Colon Carcinoma Metastatic in the Brain (tissue), 2 donors: ENCODE measurements around the genes OR8H2, OR8K5, OR5M1 and SSRP1.

DNA sequence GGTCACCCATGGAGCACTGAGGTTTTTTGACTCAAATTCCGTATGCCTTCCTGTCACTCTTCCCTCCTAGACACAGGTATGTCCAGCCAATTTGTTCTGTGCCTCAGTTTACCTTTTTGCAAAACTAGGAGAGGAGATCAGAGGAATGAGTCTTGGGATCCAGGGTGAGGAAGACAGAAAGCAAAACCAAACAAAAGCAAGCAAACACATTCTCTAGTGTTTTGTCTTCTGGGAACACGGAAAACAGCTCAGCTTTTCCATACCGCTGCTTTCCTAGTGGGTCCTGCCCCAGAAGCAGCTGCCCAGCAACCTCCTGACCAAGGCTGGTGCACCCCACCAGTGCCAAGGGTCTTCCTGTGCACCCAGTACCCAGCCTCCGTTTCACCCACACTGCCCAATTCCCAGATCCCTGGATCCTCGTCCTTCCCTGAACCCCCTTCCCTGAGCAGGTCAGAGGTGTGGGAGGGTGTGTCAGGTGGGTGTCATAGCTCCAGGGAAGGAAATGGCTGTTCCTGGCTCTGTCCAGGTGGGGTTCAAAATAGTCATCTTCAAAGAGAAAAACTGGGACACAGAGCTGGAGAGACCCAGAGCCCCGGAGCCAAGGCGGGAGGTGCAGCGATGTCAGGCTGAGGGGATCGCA lies 926 bp downstream of the C1QTNF4 start:
- PRO-cap, 2 experiments, result no peak in any of the 2 experiments

DNA sequence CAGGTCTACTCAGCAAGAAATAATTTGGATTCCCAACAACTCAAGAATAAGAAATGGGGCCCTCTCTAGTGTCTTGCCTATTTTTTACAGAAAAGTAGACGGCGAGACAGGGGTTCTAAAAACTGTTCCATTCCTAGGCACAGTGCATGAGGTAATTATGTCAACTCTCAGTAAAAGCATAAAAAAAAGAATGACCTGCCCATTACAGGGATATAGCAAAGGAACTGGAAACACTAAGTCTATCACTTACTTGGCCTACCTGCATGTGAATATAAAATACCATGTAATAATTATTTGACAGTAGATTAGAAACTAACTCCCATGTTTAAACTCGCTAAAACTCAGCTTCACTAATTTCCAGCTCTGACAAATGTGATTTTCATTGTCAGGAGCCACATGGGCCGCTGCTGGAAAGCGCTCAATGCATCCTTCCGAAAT lies 984 bp downstream of the MTCH2 start:
- PRO-cap, 2 experiments, result no peak in any of the 2 experiments

DNA sequence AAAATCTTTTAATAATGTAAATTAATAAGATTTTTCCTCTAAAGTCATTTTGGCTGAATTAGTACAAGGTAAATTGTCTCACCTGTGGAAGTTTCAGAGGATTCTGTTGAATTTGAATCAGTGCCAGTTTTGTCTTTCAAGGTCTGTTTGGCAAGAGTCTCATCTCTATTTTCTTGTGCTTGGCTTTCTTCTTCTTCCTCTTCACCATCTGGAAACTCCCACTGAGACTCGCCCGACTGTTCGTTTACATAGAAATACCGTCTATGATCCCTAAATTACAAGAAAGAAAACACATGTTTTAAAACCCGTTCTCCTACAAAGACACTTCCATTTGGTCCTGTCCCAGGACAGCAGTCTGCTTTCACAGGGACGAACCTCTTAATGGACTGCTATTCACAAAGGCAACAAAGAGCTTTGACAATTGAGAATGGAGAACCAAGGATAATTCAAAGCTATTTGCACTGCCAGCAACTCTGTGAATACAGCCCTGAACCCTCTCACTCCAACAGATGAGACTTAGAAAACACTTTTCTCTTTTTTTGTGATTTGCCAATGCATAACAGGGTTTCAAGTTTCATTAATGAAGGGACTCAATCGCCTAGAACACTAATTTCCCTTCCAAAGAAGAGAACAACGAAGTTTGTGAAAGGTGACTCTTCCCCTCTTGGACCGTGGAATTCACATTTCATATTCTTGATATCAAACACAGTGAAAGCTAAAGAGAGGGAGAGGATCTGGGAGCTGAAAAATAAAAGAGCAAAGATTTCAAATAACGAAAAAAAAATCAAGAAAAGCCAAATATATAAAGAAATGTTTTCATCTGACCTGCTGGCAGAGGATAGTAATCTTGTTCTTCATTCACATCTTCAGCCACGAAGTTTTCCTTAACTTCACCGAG lies 16.4 kb upstream of the AGBL2 start:
- PRO-cap, 2 experiments, result no peak in any of the 2 experiments

- PRO-cap, 2 experiments, result no peak in any of the 2 experiments
Measured at GRCh38 chr11:47745920-47746479, 21.1 kb downstream of the FNBP4 start.

- PRO-cap, 2 experiments, result no peak in any of the 2 experiments
Measured at GRCh38 chr11:47981573-47982214, 1.3 kb downstream of the PTPRJ start.

GRCh38 chr11:47987343-47988396 lies 7.3 kb downstream of the PTPRJ start:
- PRO-cap, 2 experiments, result no peak in any of the 2 experiments

DNA sequence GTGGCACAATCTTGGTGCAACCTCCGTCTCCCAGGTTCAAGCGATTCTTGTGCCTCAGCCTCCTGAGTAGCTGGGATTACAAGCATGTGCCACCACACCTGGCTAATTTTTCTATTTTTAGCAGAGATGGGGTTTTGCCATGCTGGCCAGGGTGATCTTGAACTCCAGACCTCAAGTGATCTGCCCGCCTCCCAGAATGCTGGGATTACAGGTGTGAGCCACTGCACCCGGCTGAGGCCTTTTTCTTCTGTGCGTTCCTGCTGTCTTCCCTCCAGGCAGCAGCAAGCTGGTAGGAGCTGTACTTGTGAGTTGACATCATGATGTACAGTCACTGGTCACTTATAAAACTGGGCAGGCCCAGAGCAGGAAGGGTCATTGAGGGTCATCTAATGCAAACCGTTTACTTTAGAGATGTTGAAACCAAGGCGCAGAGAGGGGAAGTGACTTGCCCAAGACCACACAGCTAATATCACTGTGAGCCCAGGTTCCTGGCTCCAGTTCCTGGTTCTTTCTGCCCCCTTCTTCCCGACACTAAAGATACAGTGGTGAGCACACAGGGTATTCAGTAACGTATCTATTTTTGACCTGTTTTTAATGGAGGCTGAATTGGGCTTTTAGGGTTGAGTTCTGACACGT lies 27.2 kb downstream of the PTPRJ start:
- PRO-cap, 2 experiments, result no peak in any of the 2 experiments

GRCh38 chr11:48079187-48080081 lies 99.1 kb downstream of the PTPRJ start:
- PRO-cap, 2 experiments, result no peak in any of the 2 experiments

DNA sequence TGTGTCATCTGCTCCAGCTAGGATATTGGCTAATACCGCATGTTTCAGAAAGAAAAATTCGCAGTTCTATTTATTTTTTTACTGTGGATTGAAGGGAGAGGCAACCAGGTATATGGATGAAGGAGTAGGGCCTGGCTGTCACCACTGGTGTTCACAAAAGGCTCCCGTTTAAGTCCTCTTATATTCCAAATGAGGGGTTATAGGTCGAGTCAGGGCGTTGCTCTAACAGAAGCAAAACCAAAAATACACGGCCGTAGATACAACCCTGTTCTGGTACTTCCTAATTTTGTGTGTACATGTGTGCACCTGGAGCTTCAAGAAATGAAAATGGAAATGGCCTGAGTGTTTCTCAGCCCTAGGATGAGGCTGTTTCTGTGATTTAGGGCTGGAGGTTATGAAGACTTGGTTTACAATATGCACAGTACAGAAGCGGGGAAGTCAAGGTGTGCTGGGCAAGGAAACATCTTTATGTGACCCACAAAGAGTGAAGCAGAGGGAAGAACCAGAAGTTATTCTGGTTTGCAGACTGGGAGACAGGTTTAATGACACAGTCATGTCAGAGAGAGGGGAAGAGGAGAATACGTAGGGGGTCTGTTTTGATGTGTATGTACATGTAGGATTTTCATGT lies 110.5 kb upstream of the OR4B1 start:
- PRO-cap, 2 experiments, result no peak in any of the 2 experiments

DNA sequence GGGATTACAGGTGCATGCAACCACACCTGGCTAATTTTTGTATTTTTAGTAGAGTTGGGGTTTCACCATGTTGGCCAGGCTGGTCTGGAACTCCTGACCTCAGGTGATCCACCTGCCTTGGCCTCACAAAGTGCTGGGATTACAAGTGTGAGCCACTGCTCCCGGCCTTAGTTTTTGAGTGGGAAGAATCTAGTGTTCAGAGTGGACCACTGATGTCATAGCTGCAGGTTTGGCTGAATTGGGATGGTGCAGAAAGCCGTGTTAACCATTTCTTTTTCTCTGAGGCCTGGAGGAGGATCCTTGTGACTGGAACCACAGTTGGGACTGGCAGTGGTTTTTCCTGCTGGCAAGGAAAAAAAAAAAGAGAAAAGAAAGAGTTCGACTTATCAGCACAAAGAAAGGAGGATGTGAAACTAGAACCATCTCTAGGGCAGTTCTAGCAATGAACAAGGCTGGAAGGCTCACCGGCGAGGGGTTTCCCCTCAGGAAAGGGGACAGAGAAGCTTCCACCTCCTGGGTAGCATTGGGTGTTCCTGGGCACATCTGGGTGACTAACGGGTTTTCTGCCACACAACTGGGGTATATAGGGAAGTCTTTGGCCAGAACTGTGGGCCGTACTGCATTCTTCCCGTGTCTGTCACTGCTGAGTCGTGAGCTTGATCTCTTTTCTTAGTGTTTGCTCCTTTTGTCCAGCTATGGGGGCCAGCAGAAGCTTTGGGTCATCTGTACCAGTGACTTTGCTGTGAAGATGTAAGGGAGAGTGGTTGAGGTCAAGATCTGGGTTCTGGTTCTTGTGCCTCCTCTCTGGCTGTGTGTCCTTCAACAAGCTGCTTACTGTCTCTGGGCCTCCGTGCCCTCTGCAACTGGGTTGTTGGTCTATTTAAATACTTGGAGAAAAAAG lies 109.5 kb upstream of the OR4B1 start:
- PRO-cap, 2 experiments, result no peak in any of the 2 experiments

- PRO-cap, 2 experiments, result no peak in any of the 2 experiments
Measured at GRCh38 chr11:48109354-48110079, 107.1 kb upstream of the OR4B1 start.

GRCh38 chr11:48261394-48261949 lies 2.2 kb upstream of the OR4X1 start:
- PRO-cap, 2 experiments, result peak in 1 of 2 experiments; most common plus-strand start chr11:48261683 (in 1)

DNA sequence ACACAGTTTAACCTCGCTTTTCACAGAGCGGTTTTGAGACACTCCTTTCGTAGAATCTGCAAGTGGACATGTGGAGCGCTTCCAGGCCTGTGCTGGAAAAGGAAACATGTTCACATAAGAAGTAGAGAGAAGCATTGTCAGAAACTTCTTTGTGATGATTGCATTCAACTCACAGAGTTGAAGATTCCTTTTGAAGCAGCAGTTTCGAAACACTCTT lies 66.4 kb downstream of the OR4C46 start:
- PRO-cap, 2 experiments, result no peak in any of the 2 experiments

DNA sequence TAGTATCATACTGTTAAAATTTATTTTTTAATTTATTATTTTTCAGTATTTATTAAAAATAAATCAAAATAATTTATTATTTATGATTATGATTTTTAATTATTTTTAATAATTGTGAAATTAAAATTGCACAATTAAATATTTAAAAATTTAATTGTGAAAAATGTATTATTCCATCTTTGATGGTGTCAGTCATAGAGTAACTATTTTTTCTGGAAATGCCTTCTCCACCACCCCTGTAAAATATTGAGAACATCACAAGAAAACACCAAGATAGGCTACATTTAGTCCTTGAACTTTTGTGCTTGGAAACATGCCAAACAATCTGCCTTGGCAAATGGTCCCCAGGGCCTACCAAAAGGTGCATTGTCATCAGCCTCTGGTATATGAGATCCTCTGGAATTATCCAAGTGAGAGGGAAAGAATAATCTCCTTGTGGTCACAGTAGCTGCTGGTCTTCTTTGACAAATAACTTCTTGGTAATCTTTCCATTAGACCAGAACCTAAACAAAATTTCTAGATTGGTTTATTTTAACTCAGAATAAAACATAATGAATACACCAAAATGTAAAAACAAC lies at the start of gene OR8H2:
Gene OR8H2 (plus strand): TSS at position 419 of the 578 bp plus-strand sequence.
- PRO-cap, 2 experiments, result no peak in any of the 2 experiments

- PRO-cap, 2 experiments, result no peak in any of the 2 experiments
Measured at GRCh38 chr11:56160020-56160615, at the start of gene OR8K5. OR8K5 (minus strand) TSS chr11:56160317.

- PRO-cap, 2 experiments, result no peak in any of the 2 experiments
Measured at GRCh38 chr11:56614805-56615189, at the start of gene OR5M1. OR5M1 (minus strand) TSS chr11:56614874.

- PRO-cap, 2 experiments, result no peak in any of the 2 experiments
Measured at GRCh38 chr11:57213070-57214065, 23.7 kb downstream of the APLNR start.

DNA sequence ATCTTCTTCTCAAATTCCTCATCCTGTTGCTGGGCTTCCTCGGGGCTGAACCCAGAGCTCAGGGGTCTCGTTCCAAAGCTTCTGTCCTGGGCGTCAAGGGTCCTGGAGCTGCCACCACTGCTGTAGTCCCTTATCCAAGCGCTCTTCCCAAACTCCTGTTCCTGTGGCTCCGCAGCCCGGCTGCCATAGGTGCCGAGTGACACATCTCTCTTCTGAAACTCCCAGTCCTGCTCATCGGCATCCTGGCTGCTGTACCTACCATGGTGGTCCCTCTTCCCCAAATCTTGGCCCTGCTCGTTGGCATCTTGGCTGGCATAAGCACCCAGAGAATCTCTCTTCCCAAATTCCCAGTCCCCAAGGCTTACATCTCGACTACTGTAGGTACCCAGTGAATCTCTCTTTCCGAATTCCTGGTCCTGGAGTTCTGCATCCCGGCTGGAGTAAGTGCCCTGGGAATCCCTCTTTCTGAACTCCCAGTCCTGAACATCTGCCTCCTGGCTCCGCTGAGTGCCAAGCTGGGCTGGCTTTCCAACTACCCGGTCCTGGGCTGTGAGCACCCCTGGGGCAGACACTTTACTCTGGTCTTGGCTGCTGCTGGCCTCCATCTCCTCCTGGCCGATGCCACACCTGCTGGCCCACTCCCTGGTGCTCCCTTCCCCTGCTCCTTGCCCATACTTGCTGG lies 14.9 kb downstream of the TNKS1BP1 start:
- PRO-cap, 2 experiments, result no peak in any of the 2 experiments

GRCh38 chr11:57310388-57310598 lies 14.5 kb downstream of the TNKS1BP1 start:
- PRO-cap, 2 experiments, result no peak in any of the 2 experiments

DNA sequence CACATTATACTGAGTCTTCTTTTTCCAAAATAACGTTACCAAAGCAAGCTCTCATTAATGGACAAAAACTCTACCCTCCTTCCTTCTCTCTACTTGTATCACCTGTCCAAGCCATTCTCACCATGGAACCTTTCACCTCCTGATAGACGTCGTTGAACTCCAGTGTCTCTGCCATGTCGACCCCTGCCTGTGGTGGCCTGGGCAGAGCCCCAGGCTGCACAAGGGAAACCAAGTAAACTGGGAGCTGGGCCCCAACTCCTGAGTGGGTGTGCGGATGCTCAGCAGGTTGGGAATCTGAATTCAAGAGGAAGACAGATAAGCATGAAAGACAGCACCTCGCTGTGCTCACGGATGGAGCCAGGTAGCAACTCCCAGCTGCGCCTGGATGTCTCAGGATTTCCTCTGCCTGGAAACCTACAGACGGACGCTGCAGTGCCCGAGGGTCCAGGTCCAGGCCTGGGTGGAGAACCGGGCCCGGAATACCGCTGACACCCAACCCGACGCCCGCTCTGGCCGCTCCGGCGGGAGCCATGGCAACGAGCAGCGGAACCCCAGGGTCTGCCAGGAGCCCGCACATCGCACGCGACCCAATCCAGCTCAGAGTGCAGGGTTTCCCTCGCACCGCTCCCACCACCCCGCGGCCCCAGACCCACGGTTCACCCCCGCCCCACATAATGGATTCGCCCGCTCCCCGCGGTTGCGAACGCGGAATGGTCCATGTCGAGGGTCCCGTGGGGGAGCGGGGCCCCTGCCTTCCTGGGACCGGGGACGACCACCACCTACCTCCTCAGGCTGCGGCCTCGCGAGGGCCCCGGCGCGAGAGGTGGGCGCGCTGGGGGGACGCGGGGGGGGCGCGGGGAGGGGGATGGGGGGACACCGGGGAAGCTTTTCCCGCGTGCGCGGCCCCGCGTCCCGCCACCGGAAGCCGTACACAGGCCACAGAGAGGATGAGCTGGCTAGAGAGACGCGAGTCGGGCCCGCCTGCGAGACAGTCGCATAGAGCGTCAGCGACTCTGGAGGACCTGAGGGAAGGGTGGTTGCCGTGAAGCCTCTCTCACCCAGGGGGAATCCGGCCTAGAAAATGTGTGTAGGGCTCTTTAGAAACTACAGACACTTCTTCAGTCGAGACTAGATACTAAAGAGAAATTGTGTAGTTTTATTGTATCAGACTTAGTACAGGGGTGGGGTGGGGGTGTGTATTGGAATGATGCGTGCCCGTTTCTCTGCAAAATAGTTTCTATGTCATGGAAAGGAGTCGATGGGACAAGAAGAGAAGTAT lies at the start of gene SSRP1:
Gene SSRP1 (minus strand): TSS at position 946 of the 1,279 bp plus-strand sequence.
- PRO-cap, 2 experiments, result peak in 2 of 2 experiments; most common plus-strand start position 1,004 of the sequence (in 2); most common minus-strand start position 920 of the sequence (in 1)